Cardiac septum (tissue), 1 donor: ENCODE data around the genes CBX3, HOXA11 and CREB5.

- PRO-cap = bidirectional peak, plus-strand start at chr7:25855325, minus-strand start at chr7:25855131
These were observed 297.0 kb upstream of the NFE2L3 start for GRCh38 chr7:25854844-25855504.

- PRO-cap = no peak
These were observed 204.0 kb upstream of the NFE2L3 start for GRCh38 chr7:25947612-25948838.

DNA sequence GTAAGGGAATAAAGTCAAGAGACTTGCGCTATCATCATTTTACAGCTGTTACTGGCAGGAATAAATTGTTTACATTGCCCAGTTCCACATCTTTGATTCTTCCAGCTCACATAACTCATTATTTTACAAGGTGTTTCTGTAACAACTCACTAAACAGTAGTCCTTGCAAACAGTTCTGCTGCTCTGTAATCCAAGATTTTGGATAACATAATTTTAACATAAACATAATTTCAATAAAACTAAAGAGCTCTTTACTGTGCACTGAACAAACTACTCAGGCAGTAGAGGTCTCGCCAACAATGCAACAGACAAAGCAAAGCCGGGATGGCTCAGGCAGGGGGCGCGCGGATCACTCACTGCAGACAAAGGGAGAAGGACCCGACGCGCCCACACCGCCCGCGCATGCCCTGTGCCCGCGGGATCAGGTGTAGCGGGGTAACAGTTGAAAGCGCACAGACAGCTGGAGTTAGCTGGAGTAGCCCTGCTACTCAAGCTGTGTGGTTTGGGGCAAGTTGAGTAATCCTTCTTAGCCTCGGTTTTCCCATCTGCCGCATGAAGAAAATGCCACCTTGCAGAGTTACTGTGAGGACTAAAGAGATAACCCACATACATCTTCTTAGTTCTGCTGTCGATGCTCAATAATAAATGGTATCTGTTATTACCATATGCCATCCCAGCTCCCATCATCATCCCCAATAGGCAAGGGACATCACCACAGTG, 73.1 kb upstream of the NFE2L3 start:
- PRO-cap = no peak

- PRO-cap = no peak
These were observed 51.1 kb upstream of the NFE2L3 start for GRCh38 chr7:26100963-26101301.

GRCh38 chr7:26153797-26154657, 2.0 kb downstream of the NFE2L3 start:
- PRO-cap = unidirectional peak, minus-strand start at chr7:26154123

GRCh38 chr7:26193706-26194161, 6.8 kb downstream of the HNRNPA2B1 start:
- PRO-cap = no peak

DNA sequence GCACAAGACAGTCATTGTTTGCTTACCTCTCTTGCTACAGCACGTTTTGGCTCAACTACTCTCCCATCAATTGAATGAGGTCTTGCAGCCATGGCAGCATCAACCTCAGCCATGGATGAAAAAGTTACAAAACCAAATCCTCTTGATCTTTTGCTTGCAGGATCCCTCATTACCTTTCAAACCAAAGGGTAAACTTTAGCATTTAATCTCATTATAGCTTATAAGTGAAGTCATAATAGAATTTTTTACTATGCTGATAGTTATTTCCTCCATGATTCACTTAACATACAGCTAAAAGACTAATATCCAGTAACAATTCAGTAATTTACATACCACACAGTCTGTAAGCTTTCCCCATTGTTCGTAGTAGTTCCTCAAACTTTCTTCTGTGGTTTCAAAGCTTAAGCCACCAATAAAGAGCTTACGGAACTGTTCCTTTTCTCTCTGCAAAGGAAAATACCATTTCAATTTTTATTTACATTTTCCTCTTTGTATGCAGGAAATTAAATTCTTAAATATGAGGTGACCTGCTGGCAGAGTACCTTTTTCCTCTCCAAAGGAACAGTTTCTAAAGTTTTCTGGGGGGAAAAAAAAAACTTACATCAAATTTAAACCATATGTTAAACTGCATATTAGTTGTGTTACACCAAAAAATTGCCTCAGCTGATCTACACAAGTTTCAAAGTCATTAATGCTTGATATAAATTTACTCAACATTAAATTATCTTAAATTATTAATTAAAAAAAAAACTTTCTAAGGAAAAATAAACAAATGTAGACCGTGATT, 3.1 kb downstream of the HNRNPA2B1 start:
- PRO-cap = no peak

GRCh38 chr7:26200857-26201845, at the start of gene CBX3:
Gene CBX3 (plus strand): TSS chr7:26201745.
- PRO-cap = bidirectional peak, plus-strand start at chr7:26200945, minus-strand start at chr7:26200746; bidirectional peak, plus-strand start at chr7:26201468, minus-strand start at chr7:26201385; bidirectional peak, plus-strand start at chr7:26201760, minus-strand start at chr7:26201611

GRCh38 chr7:26686642-26686972, 177.8 kb downstream of the SKAP2 start:
- PRO-cap = no peak

- PRO-cap = bidirectional peak, plus-strand start at chr7:27103705, minus-strand start at chr7:27103577; bidirectional peak, plus-strand start at chr7:27103879, minus-strand start at chr7:27103827; unidirectional peak, minus-strand start at chr7:27104024
These were observed 1.1 kb upstream of the HOXA2 start for GRCh38 chr7:27103302-27104275.

DNA sequence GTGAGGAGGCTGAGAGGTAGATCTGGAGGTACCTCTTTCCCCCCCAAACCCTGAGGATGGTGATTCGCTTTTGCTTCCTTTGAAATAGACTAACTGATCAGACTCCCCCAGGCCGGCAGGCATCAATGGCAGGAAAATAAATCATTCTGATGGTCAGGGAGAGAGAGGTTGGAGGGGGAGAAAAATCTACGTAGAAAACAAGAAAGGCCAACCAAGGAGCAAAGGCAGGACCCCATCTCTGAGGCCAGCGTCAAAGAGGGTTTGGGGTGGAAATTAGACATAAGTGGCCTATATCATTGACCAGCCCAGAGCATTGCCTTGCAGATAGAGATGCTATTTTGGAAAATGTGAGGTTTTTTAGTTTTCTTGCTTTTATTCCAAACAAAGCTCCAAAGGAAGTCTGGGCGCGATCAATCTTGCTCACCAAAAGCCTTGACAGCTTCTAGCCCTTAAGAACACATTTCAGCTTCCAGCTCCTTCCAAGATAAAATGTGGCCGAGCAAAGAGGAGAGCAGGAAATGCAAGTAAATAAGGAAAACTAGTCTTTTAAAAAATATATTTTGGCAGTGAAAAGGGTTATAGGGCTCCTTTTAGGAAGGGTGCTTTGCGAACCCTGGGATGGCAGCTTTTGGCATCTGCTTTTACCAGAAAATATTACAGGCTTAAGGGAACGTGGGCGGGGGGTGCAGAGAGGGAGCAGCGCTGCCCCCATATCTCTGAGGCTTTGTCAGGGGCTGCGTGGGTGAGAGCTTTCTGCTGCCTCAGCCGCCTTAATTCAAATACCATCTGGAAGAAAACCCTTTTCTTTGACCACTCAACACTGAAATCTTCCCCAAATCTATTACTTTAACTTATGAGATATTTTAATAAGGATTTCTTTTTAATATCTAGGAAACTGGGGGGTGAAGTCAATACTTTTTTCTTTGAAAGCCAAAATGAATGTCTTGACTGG, 2.1 kb upstream of the HOXA2 start:
- PRO-cap = no peak

- PRO-cap = no peak
These were observed 4.3 kb downstream of the HOXA5 start for GRCh38 chr7:27139039-27139708.

DNA sequence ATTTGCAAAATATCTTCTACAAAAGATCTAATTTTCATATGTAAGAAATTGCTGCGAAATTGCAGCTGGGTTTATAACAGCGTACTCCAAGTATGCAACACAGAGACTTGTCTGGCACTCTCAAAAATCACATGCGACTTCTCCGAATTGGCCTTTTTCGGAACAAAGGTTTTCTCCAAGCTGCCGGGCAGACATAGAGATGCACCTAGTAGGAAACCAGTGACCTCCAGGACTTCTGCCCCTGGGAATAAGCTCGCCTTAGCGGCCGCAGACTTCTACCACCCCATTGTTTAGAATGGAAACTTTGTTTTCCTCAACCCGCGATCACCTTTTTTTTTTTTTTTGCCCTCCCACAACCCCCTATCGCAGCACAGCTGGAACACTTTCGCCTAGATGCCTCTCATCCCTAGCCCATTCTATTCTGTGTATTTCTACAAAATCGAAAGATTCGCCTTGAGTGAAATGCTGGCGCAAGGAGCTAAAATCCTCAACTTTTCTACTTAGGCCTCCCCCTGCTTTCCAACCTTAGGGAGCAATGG, 4.9 kb upstream of the HOXA10 start:
- PRO-cap = no peak

GRCh38 chr7:27185135-27186267, at the start of gene HOXA11:
Gene HOXA11 (minus strand): TSS chr7:27185232.
- PRO-cap = no peak

- PRO-cap = no peak
These were observed 199.8 kb downstream of the HIBADH start for GRCh38 chr7:27462855-27463308.

DNA sequence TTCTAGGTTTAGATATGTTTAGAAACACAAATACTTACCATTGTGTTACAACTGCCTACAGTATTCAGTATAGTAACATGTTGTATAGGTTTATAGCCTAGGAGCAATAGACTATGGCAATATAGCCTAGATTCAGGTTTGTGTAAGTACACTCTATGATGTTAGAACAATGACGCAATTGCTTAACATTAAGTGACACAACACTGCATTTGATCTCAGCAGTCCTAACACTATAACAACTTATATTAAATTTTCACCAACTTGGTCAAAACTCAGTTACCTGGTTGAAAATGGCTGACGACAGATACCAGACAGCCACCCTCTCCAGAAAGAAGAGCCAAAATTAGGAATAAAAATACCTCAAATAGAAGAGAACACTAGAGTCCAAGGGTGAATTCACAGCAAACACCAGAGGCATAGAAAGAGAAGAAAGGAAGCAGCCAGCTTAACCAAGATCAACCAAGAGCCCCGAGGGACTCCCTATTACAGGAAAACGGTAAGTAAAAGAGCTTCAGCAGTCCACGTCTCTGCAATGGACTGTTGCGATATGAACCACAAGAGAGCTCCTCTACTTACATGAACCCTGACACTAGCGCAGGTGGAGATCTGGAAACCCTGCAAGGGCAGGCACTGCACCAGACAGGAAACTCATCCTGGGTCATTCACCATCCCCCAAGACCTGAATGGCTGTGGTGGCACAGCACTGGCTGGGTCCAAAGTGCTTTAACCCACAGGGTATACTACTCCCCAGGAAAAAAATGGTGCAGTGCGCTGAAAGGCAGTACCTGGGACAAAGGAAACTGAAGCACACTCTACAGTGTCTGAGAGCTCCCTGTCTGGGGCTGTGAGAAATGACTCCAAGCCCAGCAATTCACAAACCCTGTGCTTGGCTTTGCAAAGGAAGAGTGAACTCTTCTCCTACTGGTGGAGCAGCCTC, 45.2 kb downstream of the HIBADH start:
- PRO-cap = no peak

DNA sequence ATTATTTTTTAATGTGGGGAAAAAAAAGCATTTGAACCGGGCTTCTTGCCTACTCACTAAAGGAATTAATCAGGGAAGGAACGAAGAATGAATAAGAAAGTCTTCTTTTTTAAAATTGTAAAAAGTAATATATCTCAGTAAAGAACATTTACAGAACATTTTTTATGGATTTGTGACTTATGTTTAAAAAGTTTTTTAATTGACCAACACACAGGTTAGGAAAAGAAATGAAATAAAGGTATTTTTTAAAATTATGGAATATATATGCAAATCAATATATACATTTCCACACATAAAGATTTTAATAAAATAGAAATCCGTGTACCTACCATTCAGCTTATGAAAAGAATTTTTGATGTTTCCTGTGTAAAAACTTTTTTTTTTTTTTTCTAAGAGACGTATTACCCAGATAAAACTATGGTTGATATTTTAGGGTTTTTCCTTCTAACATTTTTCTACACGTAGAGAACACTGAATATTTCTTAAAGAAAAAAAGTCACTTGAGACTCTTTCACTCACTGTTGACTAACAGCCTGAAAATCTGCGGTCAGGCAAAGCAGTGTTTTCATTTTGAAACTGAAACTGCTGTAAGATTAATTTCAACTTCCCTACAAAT, 160.7 kb downstream of the TAX1BP1 start:
- PRO-cap = no peak

GRCh38 chr7:28412137-28412748, at the start of gene CREB5:
Gene CREB5 (plus strand): TSS chr7:28412518.
- PRO-cap = no peak

GRCh38 chr7:28621501-28621897, 209.2 kb downstream of the CREB5 start:
- PRO-cap = no peak

DNA sequence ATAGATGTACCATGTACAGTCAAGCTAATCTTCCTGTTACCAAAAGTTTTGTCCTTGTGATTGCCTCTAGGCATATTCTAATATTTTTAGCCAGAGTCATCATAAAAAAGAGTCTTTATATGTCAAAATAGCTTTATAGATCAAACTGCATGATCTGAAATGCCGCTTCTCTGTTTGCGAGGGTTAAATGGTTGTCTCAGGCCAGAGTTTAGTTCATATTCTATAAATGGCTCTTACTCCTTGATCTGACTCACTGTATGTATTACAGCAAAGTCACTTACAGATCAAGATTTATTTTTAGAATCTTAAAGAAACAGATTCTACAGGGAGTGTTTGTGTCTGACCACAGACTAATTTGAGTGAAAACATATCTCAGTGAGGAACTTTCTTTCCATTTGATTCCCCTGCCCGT, 211.0 kb downstream of the CREB5 start:
- PRO-cap = unidirectional peak, plus-strand start at position 308 of the sequence